GM23248 (cell line): Measurements from ENCODE around the gene ANKRD7.

DNA sequence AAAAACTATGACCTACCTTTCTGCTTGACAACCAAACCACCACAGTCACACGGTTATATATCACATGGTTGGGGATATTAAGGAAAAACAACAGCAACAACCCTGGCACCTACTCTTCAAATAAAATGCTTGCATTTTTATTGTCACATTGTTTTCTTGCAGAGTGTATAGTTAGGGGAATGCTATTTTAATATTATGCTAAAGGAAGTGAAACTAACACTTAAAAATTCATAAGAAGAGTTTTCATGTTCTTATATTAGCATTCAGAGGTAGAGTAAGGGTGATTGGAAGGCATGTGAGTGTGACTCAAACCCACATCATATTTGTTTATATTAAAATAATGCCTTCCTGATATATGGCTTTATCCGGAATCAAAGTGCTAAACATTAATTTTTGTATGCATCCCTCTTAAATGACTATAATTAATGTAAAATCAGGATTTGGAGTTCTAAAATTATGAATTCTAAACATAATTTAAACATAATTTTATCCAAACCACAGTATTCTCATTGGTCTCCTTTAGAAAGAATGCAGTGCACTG lies 59.7 kb upstream of the TES start:
- RAMPAGE, long total RNA, result no peak

DNA sequence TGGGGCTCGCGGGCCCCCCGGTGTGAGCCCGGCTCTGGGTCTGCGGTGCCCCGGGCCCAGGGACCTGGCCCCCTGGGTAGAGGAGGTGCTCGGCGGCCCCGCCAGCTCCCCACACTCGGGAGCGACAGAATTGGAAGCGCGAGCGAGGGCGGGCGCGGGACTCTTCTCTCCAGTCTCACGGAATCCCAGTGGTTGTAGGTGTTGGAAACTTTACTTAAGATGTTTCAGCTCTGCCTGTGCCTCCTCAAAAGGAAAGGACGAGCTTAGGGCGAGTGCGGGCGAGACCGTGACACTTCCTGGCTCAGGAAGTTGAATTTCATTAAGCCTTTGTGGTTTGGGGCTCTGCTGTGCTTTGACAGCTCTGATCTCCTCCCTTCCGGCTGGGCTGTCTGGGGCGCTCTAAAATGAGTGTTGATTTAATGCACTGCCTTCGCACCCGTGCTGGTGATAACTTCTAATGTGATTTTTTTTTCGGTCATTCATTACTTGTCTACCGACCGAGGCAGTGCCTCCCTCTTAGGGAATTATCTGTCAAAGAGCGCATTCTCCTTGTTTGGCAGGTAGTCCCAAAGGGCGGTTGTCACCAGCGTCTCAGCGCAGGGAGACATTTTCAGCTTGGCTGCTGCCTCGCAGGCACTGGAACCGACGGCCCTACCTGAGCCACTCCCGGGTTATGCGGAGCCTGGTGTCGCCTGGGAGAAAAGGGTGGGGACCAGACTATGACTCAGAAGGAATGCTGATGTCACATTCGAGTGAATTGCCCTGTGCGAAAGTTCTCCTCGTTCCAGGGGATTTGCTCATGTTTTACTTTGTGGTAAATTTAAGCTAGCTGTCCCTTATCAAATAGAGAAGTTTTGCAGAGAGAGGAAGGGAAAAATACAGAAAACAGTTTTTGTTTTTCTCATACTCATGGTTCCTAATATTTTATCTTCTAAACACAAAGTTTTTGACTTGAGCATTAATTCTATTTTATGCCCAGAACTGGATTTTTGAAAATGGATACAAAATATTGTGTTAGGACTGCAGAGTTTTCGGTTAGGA lies 799 bp downstream of the TES start:
- RAMPAGE, long total RNA, result start-site peak on the minus strand centred at position 657 of the sequence, 41 bp wide, 15 and 36 reads in 2 replicates

- RAMPAGE, long total RNA, result no peak
Observed at GRCh38 chr7:116226335-116226964, 16.1 kb downstream of the TES start.

DNA sequence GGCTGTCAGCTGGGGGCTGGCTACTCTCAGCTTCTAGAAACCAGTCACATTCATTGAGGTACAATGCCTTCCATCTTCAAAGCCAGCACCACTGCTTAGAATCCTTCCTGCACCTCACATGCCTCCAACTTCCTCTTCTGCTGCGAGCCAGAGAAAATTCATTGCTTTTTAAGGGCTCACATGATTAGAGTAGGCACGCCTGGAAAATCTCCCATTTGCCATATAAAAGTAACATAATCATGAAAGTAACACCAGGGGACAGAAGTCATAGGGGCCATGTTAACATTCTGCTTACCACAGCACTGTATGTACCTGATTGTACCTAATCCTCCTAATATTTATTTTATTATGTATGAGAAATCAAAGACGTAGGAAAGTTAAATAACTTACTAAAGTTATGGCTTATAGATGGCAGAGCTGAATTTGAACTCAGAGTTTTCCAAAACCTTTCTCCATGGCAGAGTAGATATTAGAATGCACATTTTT lies 28.8 kb downstream of the TES start:
- RAMPAGE, long total RNA, result no peak

DNA sequence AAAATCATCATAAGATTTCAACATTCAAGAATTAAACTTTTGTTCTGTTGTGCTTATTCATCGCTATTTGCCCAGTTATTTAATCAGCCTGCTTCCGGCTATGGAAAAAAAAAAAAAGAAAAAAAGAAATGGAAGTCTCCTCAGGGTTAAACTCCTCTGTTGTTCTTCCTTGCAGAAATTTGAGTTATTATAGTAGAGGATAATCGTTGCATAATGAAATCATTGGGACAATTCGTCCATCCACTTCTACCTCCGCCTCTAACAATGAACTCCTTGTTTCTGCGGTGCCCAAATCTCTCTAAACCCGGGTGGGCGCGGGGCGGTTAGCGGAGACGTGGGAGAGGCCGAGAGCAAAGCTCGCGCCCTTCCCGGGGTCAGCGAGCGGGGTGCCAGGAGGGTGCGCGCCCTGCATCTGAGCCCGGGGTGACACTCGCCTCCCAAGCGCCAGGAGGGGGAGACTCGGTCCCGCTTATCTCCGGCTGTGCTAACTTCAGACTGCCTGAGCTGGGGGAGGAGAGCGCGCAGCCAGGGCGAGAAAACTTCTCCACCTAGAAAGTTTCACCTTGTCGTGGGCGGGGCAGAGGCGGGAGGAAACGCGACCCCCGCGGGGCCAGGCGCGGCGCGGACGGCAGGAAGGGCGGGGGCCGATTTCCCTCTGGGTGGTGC lies 397 bp upstream of the MET start:
- RAMPAGE, long total RNA, result no peak

DNA sequence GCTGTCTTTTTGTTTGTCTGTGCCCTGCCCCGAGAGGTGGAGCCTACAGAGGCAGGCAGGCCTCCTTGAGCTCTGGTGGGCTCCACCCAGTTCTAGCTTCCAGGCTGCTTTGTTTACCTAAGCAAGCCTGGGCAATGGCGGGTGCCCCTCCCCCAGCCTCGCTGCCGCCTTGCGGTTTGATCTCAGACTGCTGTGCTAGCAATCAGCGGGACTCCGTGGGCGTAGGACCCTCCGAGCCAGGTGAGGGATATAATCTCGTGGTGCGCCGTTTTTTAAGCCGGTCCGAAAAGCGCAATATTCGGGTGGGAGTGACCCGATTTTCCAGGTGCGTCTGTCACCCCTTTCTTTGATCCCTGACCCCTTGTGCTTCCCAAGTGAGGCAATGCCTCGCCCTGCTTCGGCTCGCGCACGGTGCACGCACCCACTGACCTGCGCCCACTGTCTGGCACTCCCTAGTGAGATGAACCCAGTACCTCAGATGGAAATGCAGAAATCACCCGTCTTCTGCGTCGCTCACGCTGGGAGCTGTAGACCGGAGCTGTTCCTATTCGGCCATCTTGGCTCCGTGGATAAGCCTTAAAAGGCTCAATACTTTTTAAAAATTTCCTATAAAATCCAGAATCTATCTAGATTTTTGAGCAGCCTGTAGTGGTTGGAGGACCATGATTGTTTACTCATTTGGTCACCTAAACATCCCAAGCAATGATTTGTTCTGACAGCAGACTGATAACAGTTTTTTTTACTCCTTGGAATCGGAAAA lies 52.1 kb downstream of the MET start:
- RAMPAGE, long total RNA, result no peak

GRCh38 chr7:116786264-116786569 lies 76.2 kb upstream of the CAPZA2 start:
- RAMPAGE, long total RNA, result no peak

- RAMPAGE, long total RNA, result no peak
Observed at GRCh38 chr7:116809488-116810083, 52.8 kb upstream of the CAPZA2 start.

DNA sequence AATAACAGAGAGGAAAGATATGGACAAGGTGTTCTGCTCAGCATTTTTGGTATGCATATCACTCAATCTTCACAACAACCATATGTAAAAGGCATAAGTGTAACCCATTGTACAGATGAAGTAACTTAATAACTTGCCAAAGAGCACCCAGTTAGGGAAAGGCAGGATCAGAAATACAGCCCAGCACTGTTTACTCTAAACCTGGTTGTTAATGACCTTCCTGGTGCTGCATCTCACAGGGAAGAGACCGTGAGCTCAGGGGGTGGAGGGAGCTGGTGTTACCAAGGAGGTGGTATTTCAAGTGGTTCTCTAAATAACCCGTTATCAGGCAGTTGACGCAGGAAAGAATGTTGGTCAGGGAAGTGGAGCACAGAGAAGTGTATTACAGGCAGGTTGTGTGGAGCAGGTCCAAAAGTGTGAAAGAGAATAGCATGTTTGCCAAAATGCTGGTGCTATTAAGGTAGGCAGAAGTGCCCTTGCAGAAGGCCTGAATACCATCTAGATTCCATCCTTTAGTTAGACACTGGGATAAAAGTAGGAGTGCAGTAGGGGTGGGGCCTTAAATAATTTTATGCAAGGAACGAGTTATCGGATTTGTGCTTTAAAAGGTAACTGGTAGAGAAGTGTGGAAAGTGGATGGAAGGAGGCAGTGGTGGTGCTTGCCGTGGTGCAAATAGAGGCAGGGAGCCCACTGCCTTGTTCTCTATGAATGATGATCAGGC lies 4.3 kb upstream of the ST7 start:
- RAMPAGE, long total RNA, result no peak

DNA sequence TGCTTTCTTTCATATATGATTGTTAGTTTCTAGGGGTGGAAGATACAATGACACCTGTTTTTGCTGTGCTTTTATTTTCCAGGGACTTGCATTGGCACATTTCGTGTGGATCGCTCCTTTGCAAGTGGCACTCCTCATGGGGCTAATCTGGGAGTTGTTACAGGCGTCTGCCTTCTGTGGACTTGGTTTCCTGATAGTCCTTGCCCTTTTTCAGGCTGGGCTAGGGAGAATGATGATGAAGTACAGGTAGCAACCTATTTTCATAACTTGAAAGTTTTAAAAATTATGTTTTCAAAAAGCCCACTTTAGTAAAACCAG lies 55.3 kb downstream of the CFTR start:
- RAMPAGE, long total RNA, result no peak

DNA sequence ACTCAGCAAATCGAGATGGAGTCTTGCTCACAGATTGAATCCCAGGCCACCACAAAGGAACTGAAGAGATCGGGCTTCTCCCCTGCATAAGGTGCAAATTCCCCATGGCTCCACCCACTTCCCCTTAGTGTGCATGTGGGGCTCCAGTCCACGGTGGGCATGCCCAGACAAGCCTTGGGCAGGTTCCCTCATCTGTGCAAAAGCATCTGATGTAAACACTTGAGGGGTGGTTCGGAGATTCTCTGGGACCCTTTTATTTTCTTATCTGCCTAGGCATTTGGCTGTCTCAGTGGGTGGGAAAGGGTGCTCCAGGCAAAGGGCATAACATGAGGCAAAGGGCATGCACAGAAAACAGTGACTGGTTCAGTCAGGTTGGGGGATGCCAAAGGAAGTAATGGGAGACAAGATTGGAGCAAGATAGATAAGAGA lies 150.7 kb downstream of the CFTR start:
- RAMPAGE, long total RNA, result no peak

- RAMPAGE, long total RNA, result no peak
Observed at GRCh38 chr7:117682834-117683675, 190.2 kb downstream of the CTTNBP2 start.

DNA sequence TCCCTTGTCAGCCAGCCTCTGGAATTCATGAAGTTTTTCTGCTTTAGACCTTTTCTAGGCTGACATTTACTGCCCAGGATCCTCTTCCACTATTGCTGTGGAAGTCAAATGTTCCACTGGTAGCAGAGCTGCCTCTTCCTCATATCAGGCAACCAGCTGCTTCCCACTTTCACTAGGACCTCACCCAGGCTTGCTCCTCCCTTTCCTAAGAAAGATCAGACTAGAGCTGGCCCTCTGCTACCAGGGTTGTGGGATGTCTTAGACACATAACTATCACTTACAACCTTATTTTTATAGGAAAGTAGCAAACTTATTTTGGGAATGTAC lies 121.5 kb downstream of the CTTNBP2 start:
- RAMPAGE, long total RNA, result no peak

GRCh38 chr7:118224380-118224975 lies at the start of gene ANKRD7:
Gene ANKRD7 (plus strand): TSS chr7:118224704.
- RAMPAGE, long total RNA, result no peak

DNA sequence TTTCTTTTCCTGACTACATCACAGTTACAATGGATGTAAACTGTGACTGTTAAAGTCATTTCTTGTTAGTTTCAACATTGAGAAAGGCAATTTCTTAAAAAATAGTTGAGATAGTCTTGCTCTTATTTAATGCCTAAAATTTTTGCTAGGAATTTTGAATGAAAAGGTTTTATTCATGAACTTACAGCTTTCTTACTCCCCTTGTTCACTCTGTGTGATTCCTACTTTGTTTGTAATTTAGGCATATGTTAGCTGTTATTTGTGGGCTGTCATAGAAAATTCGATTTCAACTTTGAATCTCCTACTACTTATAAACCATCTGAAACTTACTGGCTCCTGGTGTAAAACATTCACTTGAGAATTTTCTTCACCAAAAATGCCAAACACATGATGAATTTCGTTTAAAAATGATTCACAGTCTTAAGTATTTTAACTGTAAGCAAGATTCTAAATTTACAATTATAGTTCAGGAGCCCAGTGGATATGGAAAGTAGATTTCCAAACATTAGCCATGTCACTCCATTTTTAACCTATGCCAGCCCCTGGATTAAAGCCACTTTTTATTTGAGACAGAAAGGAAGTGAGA lies 3.0 kb downstream of the CPED1 start:
- RAMPAGE, long total RNA, result no peak

GRCh38 chr7:121012371-121013304 lies 24.1 kb downstream of the CPED1 start:
- RAMPAGE, long total RNA, result no peak

DNA sequence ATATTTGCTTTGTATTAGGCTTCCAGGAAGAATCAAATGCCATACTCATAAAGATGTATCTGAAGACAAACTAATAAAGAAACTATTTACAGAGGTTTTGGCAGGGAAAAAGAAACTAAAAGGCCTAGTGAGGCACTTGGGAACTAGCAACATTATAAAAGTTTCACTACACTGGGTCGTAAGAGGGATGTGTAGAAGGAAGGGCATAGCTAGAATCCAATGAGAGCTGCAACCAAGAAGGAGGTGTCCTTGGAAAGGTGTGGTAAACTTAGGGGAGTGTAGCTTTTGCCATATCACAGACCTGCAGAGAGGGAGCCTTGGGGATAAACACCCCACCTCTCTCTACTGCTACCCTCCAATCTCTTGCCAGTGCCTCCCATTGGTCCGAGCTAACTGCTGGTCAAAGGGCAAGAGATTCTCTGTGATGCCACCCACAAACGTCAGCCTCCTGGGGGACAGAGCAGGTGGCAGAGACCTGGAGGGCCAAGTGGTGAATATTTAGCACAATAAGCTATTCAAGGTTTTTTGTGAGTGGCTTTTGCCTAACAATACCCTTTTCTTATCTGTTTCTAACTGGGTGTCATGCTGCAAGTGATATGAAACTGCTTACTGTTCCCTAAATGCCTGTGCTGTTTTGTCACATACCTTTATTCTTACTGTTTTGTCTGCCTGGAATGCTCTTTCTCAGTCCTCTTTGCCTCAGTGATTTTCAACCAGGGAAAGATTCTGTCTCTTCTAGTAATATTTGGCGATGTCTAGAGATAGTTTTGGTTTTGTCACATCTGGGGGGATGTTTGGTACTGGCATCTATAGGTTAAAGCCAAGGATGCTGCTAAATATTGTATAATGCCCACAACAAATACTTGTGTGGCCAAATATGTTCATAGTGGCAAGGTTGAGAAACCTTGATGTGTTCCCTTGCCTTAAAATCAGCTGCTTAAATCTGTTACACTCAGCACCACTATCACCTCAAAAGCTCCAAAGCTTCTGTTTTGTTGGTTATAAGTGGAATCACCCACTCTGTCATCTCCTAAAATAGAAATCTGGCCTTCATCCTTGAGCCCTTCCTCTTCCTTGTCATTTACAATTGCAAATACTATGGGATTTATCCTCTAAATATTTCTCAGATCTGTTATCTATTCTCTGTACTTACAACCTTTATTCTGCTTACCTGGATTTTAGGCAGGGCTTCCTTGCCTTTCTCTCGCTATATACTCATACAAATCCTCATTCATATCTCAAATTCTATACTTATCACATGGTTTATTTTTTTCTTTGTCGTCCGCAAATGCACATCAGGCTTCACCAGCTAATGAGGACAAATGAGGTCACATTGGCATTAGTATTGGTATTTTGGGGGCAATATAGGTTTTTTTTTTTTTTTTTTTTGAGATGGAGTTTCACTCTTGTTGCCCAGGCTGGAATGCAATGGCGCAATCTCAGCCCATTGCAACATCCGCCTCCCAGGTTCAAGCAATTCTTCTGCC lies 61.1 kb downstream of the CPED1 start:
- RAMPAGE, long total RNA, result no peak

DNA sequence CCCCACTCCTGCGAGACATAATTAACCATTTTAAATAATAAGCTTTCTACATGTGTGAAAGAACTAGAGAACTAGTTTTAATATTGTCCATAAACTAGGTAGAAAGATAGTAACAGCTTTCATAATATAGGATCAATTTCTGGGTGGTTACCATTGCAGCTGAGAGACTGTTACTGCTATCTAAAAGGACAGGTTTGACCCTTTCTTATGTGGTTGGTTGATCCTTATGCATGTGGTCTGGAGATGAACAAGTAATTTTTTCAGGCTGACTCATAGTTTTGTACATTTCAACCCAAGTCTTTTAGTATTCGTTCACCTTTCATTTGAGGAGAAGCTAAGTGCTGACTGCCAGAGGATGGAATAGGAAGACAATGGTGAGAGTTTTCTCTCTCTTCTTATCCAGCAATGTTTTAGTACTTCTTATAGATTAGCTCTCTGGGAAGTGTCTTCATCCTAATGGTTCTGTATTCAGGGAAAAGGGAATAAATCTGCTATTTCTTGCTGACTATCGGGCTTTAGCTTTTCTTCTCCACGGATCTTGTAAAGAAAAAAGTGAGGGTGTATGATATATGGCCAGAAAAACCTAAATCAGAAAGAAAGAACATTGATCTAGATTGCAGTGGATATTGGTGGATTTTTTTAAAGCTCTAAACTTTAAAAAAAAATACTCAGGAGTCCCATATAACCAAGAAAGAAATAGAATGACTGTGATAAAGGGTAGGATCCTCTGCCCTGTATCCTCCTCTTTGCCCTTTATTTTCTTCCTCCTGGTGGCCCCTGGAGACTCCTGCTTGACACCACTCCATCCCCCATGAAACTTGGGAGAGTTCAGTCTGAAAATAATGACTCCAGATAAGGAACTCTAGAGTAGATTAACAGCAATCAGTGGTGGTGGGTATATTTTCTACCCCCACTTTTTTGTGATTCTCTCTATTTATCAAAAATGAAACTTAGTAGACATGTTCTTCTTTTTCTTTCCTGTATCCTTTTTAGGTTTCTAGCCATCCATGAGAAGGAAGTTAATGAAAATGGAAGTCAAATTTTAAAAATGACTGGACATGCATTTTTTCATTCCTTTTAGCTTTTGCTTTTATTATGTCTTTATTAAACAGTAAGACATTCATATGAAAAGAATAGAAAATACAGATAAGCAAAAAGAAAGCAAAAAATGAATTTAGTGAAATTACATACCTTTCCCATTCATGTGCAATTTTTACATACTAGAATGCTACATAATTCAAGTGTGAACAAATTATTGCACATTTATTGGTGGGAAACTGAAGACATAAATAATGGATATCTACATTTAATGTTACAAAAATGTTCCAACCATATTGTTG lies 88.2 kb downstream of the CPED1 start:
- RAMPAGE, long total RNA, result no peak

GRCh38 chr7:121256154-121257482 lies 72.2 kb upstream of the WNT16 start:
- RAMPAGE, long total RNA, result no peak

GRCh38 chr7:121313597-121314290 lies 15.1 kb upstream of the WNT16 start:
- RAMPAGE, long total RNA, result no peak